ENCODE results near the genes CLDN16 and PLAAT1.

- RRBS, result no CpG with 5 or more reads among the region's 6 CpGs
Measured at GRCh38 chr3:188888821-188889686, 282.7 kb upstream of the TPRG1 start.

DNA sequence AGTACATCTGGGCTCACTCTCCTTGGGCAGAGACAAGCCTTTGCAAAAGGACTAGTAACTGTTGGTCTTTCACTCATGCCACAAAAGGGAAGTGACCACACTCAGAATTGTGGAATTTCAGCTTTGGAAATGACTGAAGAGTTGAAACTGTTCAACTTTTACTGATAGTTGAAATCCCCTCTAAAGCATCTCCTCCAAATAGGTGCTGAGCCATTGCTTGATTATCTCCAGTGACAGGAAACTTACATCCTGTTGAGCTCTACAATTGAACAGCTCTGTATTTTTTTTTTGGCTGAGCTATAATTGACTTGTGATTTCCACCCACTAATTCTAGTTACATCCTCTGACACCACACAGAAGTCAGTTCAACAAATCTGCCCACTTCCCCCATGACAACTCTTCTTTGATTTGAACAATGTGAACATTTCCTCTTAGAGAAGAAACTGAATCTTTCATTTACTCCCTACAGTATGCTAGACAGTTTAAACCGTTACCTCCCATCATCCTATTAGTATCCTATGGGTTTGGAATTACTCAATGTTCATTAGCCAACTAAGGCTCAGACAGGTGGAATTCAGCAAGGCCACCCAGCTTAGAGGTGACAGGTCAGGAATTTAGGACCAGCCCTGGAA is 254.7 kb upstream of the TPRG1 start:
- RRBS, result no CpG with 5 or more reads among the region's 1 CpG

- RRBS, result no CpG with 5 or more reads among the region's 9 CpGs
Measured at GRCh38 chr3:189276772-189277691, 105.3 kb downstream of the TPRG1 start.

DNA sequence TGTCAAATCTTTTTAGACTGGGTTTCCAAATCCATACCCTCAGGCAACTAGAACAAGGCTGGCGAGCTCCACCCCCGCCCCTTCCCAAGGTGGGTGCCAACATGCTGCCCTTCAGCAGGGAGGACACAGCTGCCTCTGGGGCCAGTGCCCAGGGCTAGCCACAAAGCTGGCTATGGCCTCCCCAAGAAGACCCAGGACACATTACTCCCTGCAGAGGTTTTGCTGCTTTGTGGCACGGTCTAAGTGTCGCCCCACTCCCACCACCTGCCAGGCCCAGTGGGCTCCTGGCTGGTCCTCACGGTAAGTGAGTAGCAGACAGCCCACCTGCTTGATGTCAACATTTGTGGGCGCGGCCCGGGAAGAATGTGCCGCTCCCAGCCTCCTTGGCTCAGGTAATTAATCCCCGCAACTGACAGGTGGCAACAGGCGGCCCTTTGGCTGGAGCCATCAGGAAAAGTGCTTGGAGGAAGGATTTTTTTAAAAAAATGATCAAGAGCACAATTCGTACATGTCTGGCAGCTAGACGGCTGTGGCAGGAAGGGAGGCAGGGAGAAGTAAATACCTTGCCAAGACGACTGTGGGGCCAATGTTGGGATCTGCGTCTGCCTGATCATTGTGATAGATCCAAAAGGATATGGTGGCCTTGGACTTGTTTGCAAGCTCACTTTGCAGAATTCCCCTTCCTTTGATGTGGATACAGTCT is 212.0 kb downstream of the TP63 start:
- RRBS, result no CpG with 5 or more reads among the region's 15 CpGs

- RRBS, result no CpG with 5 or more reads among the region's 5 CpGs
Measured at GRCh38 chr3:189982217-189982966, 138.3 kb downstream of the P3H2 start.

DNA sequence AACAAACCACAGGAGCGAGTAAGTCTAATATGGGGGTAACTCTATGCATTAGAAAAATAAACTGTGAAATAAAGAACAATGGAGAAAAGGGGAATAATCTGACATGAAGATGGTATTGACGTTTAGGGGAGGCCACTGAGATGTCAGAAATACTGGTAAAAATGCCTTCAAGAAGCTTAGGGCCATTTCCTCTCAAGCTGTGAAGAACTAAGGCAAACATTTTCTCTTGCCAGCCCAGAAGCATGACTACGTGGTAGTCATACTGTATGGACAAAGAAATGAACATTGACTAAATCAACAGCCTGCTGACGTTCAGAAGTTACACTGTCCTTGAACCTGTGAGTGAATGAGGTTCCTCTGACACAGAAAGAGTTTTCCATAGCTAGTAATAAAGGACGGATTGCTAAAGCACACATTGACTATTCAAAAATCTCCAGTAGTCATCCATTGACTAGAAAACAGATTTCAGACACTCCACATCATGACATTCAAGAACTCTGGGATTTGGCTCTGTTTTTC is 121.0 kb downstream of the P3H2 start:
- RRBS, result no CpG with 5 or more reads among the region's 5 CpGs

GRCh38 chr3:190109089-190109804 is 11.4 kb downstream of the P3H2 start:
- RRBS, result no CpG with 5 or more reads among the region's 4 CpGs

- RRBS, result no CpG with 5 or more reads among the region's 7 CpGs
Measured at GRCh38 chr3:190155609-190156381, 35.1 kb upstream of the P3H2 start.

DNA sequence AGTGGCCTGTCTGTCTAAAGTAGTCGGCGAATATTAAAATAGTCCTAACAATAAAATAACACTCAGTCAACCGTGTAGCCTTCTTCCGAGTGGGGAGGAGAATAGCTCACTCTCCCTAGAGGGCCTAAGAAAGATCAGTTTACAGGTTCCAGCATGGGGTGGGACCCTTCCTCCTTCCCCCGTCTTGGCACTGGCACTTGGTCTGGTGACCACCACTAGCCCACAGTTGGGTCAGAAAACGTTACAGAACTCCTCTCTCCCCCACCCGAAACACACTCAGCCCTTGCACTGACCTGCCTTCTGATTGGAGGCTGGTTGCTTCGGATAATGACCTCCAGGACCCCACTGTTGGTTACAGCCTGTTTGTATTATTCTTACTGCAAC is at the start of gene CLDN16:
TSS of gene CLDN16 (plus strand) at position 371 of the 384 bp plus-strand sequence.
- RRBS, result no CpG with 5 or more reads among the region's 8 CpGs

DNA sequence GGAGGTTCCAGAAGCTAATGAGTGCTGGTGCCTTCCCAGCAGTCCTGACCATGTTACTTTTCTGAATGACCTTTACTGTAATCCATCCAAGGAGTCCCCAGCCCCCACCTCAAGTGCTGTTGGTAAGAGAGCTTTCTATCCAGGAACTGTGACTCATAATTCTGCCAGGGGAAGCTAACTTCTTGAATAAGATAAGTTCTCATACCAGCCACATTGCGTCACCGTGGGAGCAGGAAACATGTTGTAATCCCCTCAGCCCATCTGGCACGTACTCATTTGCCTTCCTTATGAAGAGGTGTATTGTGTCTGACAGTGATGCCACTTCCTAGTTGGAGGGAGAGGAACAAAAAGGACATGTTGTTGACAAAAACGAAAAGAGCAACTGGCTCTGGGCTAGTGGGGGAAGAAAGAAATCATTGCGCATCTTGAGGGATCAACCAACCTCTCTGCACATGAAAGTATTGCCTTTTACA is 52.5 kb downstream of the IL1RAP start:
- RRBS, result no CpG with 5 or more reads among the region's 5 CpGs

DNA sequence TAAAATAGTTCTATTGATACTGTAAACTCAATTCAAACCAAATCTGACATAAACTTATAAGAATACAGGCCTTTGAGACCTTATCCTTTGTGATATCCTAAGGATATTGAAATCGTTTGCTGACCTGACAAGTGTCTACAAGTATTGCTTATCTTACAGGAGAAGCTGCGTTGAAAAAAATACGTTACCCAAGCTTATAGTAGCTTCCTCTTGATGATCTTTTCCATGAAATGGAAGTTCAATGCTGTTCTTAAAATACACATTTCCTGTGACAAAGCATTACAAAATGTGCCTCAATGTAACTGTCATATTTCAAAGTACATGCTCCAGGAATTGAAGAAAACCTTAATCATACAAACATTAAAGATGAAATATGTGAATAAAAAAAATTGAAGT is 104.8 kb downstream of the IL1RAP start:
- RRBS, result no CpG with 5 or more reads among the region's 3 CpGs

DNA sequence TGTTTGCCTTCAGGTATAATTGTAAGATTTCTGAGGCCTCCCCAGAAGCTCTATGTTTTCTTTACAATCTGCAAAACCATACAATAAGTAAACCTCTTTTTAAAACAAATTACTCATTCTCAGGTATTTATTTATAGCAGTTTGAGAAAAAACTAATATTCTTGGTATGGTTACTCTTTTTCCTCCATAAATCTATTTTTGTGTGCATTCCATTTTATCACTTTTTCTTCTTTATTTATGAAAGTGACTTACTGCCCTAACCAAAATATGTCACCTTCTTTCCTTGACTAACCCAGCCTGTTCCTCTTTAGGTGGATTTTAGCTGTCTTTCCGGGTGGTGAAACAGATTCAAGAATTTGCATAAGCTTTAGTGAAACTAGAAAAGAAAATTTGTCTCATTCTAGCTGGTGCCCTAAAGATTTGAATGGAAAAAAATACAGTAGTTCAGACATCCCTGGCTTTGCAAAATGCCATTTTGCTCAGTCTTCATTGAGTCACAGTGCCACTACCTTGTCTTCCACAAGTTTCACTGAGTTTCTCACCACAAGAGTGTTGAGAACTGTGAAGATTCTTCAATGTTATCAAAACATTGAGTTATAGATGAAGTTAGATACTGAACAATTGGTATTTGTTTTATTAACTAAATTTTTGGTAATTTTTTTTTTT is 28.2 kb upstream of the CCDC50 start:
- RRBS, result no CpG with 5 or more reads among the region's 1 CpG

DNA sequence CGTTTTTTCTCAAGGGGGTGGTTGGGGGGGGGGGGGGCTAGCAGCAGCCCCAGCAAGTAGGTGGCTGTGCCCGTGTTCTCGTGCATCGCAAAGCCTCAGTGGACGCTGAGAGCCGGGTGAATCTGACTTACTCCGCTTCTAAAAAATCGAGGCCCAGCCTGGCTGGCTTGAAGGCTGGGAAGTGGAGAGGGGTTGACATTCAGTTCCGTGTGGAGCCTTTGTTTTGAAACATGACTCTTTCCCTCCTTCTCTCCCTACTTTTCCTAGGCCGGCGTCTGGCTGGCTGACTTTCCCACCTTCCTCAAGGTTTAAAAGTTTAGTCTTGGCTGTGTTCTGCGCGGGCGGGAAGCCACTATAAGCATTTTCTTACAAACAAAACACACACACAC is 412 bp downstream of the UTS2B start:
- RRBS, result no CpG with 5 or more reads among the region's 14 CpGs

DNA sequence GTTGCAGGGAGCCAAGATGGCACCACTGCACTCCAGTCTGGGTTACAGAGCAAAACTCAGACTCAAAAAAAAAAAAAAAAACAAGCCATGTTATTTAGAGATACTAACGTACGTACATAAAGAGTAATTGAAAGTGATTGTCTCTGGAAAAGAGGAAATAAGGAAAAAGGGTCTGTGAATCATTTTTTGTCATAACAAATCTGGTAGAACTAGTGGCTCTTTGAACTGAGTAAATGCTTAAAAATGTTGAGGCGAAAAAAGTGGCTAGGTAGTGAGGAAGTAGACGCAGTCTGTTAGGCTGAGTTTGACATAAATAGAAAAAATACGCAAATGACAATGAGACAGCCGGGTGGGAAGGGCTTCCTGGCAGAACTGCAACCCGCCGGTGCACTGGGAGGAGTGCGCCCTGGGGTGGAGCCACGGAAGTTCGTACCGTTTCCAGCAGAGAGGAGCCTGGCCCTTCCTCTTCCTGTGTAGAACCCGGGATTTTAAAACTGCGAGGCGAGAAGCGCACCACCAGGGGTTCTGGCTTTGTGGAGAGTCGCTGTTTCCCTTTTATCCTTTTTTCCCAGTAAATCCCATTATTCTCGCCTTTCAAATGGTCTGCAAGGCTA is 602.5 kb downstream of the PYDC2 start:
- RRBS, result 36% methylated on average over 2 of the region's 18 CpGs

- RRBS, result no CpG with 5 or more reads among the region's 1 CpG
Measured at GRCh38 chr3:192445831-192446030, 281.6 kb downstream of the FGF12 start.

DNA sequence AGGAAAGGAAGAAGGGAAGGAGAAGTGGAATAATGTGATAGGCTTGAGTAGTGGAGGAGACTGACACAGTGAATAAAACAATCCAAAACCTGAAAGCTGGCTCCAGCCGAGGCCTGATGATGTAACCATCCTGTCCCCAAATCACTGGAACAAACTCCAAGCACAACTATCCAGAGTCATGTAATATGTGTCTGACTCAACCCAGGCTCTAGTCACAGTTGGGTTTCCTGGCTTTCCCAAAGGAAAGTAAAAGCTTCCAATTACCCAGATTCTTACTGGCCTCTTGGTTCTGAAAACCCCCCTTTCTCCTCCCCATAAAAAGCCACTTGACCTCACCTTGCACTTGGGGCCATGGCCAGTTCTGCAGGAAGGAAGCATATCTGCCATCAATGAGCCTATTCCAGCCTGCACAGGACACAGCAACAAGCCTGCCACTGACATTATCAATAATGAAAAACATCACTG is 48.3 kb downstream of the MB21D2 start:
- RRBS, result no CpG with 5 or more reads among the region's 1 CpG

GRCh38 chr3:192917358-192917744 is 305 bp downstream of the MB21D2 start:
- RRBS, result 3% methylated on average over 5 of the region's 20 CpGs

GRCh38 chr3:192957471-192958178 is 40.0 kb upstream of the MB21D2 start:
- RRBS, result no CpG with 5 or more reads among the region's 7 CpGs

- RRBS, result 4% methylated on average over 38 of the region's 93 CpGs
Measured at GRCh38 chr3:193240896-193241687, at the start of gene PLAAT1. Gene PLAAT1, plus strand, starts transcription at chr3:193241222.

DNA sequence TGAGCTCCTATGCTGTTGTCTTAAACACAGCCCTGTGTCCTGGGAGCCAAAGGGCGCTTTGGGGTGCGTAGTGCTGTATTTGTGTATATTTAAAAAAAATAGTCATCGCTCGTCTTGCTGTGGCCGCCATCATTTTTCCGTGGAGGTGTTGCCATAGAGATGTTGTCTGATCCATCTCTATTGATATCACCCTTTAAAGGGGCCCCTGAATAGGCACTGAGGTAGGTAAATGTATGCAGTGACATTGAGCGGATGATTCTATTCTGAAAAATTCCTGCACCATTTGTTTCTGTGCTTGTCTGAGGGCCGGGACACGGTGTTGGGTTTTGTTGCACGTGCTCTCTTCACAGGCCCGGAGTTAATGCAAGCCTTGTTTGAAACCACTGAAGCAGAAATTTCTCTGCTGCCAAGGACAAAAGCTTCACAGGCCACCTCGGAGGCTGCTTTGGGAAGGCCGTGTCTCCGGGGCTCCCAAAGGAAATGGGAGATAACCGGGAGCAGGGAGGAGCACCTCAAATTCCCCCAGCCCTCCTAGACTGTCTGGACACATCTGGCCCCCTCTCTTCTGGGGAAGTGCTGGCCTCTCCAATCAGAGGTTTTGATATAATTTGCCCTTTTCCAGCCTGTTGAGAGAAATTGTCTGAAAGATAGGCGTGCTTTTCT is 179.3 kb downstream of the OPA1 start:
- RRBS, result 65% methylated on average over 4 of the region's 16 CpGs

All from AG09309 (cell line).